Esophagus squamous epithelium (tissue), 4 donors: ENCODE data around the genes POU5F2 and FAM81B.

GRCh38 chr5:91218857-91219454 is 164.2 kb downstream of the ARRDC3 start:
- PRO-cap, result unidirectional peak, minus-strand start at chr5:91219224
- RAMPAGE, long total RNA, 4 experiments, result no peak in any of the 4 experiments

- PRO-cap, result no peak
- RAMPAGE, long total RNA, 4 experiments, result no peak in any of the 4 experiments
Observed at GRCh38 chr5:91279292-91279695, 103.8 kb downstream of the ARRDC3 start.

- PRO-cap, result no peak
- RAMPAGE, long total RNA, 4 experiments, result no peak in any of the 4 experiments
Observed at GRCh38 chr5:91366828-91367129, 16.3 kb downstream of the ARRDC3 start.

DNA sequence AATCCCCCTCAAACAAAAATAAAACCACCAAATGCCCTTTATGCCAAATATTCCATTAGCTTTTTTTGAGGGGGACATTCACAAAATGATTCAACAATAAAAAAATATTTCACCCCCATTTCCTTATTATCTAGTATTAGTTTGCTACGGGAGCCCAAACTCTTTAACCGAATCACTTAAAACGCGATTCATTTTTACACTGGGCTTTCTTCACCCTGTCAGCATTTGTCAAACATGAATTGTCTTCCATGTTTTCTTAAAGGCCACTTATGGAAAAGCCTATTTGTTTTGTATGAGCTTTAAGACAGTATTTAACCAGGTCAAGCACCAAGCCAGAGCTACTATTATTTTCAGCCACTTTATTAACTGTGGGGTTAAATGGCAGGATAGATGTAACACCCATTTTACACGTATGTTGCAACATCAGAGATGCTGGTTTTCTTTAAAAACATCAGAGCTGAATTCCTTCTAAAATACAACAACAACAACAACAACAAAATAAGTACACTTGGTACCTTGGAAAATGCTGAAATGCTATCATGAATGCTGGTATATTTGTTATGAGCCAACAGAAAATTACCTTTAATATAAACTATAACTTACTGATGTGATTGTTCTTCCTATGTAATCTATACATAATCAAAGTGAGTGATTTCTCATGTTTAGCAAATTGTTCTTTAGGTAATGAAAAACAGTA is 13.7 kb downstream of the ARRDC3 start:
- PRO-cap, result no peak
- RAMPAGE, long total RNA, 4 experiments, result no peak in any of the 4 experiments

DNA sequence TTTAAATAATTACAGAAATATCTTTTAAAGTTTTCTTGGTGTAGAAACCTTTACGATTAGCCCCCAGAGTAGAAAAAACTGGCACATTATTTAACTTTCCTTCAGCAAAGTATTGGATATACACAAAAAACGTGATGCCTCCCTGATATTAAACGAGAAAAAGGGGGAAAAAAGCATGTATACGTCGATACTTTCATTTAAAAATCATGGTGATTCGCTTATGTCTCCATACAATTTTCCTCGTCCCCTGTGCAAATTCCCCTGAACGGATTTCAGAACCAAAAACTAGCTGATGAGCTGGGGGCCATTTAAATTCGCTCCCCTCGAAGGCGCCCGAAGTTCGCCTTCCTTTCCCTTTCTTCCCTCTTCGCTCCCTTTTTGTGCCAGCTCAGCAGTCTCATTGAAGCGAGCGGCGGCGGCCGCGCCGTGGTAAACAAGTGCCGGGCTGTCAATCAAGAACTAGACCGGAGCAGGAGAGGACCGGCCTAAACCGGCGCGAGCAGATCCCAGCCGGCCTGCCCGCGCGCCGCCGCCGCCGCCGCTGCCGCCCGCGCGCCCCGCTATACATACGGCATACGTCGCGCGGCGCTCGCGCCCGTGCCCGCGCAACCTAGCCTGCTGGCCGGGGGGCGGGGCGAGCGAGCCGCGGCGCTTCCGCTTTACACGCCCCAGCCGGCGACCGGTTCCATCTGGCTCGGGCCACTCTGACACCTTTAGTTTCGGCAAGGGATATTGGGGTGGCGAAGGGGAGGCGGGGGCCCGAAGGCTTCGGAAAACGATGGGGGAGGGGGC is 3.2 kb downstream of the ARRDC3 start:
- PRO-cap, result bidirectional peak, plus-strand start at position 688 of the sequence, minus-strand start at position 402 of the sequence
- RAMPAGE, long total RNA, 4 experiments, result start-site peak on the plus strand in 2 of 4 experiments, centred at positions 677 to 722 of the sequence, 6 to 18 reads per replicate

- PRO-cap, result no peak
- RAMPAGE, long total RNA, 4 experiments, result no peak in any of the 4 experiments
Observed at GRCh38 chr5:91403618-91403843, 20.4 kb upstream of the ARRDC3 start.

- PRO-cap, result no peak
- RAMPAGE, long total RNA, 4 experiments, result no peak in any of the 4 experiments
Observed at GRCh38 chr5:91436087-91436614, 53.0 kb upstream of the ARRDC3 start.

GRCh38 chr5:92662039-92662309 is 921.0 kb upstream of the NR2F1 start:
- PRO-cap, result no peak
- RAMPAGE, long total RNA, 4 experiments, result no peak in any of the 4 experiments

DNA sequence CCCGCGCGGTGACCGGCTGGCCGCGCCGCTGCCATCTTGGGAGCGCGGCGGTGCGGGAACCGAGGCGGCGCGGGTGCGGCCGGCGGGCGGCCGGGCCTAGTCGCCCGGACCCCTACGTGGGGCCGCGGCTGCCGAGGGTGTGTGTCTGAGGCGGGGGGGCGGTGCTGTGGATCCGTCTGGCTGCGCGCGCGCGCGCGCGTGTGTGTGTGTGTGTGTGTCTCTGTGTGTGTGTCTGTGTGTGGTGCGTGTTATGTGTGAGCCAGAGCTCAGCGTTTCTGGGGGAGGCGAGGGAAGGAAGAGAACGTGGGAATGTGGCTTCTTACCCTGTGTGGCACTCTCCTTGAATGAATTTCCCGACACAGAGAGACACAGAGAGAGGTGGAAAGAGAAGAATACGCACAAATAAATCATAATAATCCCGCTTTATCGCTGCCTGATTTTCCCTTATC is 5.6 kb downstream of the NR2F1 start:
- PRO-cap, result no peak
- RAMPAGE, long total RNA, 4 experiments, result no peak in any of the 4 experiments

DNA sequence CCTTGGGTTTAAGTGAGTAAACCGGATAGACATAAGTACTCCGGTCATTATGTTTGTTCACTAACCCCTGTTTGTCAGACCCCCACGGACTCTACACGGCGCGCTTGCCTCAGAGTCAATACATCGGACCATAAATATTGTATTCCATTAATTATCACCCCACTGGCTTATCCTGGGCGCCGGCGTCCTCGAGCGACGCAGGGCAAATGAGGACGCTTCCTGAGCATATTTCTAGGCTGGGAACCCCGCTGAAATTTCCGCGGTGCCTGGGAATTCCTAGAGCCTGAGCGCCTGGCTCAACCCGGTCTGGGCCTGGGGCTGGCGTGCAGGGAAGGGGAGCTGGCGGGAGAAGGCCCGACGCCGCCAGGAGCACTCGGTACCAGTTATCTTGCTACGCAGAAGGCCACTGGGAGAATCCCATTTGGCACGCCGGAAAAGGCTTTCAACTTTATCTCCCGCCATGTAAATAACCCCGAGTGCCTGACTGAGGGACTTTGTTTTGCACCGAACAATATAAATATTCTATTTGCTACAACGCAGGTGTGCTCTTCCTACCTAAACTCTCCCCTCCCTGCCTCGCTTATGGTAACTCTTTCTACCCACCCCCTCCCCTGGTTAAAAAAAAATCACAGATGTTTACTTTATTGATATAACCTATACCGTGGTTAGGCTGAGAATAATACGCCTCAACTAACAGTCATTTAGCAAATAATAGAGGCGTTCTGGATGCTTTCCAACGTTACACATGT is 19.4 kb downstream of the NR2F1 start:
- PRO-cap, result no peak
- RAMPAGE, long total RNA, 4 experiments, result no peak in any of the 4 experiments

DNA sequence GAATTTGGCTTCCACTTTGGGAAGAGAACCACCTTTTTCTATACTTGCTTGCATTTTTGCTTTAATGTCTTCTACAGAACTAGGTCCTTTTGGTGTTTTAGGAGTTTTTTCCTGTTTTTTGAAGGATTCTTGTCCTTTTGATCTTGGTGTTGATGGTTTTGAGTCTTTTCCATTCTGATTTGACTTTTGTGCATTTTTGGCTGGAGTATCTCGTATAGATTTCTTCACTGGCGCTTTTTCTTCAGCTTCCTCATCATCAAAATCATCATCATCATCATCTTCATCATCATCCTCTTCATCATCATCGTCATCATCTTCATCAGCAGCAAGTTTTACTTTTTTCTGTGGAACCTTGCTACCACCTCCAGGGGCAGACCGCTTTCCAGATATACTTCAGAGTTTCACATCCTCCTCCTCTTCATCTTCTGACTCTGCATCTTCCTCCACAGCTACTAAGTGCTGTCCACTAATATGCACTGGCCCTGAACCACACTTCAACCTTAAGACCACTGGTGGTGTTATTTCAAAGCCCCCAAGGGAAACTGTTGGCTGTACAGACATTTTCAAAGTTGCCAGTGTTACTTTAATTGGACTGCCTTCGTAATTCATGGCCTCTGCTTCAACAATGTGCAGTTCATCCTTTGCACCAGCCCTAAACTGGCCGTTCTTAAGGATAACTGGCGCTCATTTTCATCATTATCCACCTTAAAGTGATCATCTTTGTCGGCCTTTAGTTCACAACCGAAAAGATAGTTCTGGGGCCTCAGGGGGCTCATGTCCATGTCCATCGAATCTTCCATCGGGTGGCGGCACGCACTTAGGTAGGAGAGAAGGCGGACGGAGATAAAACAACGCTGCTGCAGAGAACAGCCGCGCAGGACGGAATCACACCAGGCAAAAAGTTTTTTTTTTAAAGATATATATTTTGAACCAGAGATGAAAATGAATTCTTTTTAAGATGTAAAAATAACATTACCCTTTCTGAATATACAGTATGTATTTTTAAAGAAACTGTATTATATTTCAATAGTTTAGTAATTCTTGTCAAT is 58.2 kb downstream of the POU5F2 start:
- PRO-cap, result no peak
- RAMPAGE, long total RNA, 4 experiments, result start-site peak on the minus strand in 2 of 4 experiments, centred at positions 894 to 926 of the sequence, 55 to 252 reads per replicate

GRCh38 chr5:93741536-93741789 is at the start of gene POU5F2:
TSS of gene POU5F2 (minus strand) at chr5:93741600.
- PRO-cap, result no peak
- RAMPAGE, long total RNA, 4 experiments, result no peak in any of the 4 experiments

- PRO-cap, result no peak
- RAMPAGE, long total RNA, 4 experiments, result no peak in any of the 4 experiments
Observed at GRCh38 chr5:93856241-93856725, 114.9 kb upstream of the POU5F2 start.

GRCh38 chr5:94095497-94096273 is 15.8 kb downstream of the FAM172A start:
- PRO-cap, result no peak
- RAMPAGE, long total RNA, 4 experiments, result no peak in any of the 4 experiments

DNA sequence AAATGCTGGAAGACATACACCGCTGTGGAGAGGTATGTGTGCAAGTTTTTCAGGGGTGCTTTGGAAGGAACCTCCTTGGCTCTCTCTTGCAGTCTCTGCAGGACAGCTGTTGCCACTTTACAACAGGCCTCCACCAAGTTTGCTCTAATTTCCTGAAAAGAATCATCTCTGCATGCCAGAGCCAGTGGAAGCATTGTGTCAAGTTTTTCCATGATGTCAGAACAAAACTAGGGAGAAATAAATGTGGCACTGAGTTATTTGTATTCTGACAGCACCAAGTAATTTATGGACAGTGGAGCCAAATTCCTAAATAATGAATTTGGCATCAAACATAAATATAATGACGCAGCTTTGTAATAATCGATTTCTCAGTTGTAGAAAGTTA is 146.9 kb downstream of the KIAA0825 start:
- PRO-cap, result no peak
- RAMPAGE, long total RNA, 4 experiments, result no peak in any of the 4 experiments

DNA sequence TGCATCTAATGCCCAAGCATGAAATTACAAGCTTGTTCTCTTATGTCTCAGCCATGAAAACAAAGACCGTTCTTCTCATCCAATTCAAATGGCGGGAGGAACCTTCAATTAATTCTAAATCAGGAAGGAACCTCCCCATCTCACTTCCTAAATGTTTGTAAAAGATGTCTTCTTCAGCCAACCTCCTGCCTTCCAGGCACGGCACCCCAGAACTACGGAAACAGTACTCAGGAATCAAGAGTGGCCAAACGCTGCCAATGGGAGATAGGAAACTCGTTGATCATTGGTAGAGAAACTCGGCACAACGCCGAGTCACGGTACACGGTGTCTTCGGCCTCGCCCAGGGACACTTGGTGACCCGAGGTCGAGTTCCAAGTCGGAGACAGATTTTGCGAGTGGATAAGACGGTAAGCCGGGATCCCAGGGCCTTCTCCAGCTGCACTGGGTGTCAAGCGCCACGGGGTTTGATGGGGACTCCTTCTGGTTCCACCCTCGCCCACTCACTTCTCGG is 437 bp downstream of the KIAA0825 start:
- PRO-cap, result bidirectional peak, plus-strand start at position 385 of the sequence, minus-strand start at position 214 of the sequence
- RAMPAGE, long total RNA, 4 experiments, result start-site peak on the plus strand in 2 of 4 experiments, centred at positions 329 to 347 of the sequence, 21 to 37 reads per replicate

GRCh38 chr5:94870681-94871102 is 252.2 kb downstream of the SLF1 start:
- PRO-cap, result no peak
- RAMPAGE, long total RNA, 4 experiments, result no peak in any of the 4 experiments

DNA sequence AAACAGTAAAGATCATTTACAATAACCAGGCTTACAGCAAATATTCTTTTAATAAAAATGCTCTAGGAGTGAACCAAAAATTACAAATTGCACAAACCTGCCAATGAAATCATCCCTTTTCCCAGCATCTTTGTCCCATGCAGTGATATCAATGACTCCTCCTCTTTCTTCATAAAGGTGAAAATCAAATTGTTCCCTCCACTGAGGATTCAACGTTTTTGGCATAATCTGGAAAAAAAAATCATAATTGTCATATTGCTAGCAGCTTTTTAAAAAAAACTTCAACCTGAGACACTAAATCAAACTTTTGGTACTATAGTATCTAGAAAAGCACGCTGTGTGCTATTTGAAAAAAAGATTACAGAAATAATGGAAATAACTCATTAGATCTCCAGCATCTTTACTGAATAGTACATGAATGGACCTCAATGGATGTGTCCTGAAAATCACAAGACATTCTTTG is 290.7 kb downstream of the SLF1 start:
- PRO-cap, result no peak
- RAMPAGE, long total RNA, 4 experiments, result no peak in any of the 4 experiments

- PRO-cap, result no peak
- RAMPAGE, long total RNA, 4 experiments, result no peak in any of the 4 experiments
Observed at GRCh38 chr5:95284010-95284831, 673 bp downstream of the MCTP1 start.

- PRO-cap, result no peak
- RAMPAGE, long total RNA, 4 experiments, result no peak in any of the 4 experiments
Observed at GRCh38 chr5:95391051-95391492, at the start of gene FAM81B. TSS of gene FAM81B (plus strand) at chr5:95391366.